Duodenum (tissue), 1 donor: ENCODE data around the gene TMED1.

DNA sequence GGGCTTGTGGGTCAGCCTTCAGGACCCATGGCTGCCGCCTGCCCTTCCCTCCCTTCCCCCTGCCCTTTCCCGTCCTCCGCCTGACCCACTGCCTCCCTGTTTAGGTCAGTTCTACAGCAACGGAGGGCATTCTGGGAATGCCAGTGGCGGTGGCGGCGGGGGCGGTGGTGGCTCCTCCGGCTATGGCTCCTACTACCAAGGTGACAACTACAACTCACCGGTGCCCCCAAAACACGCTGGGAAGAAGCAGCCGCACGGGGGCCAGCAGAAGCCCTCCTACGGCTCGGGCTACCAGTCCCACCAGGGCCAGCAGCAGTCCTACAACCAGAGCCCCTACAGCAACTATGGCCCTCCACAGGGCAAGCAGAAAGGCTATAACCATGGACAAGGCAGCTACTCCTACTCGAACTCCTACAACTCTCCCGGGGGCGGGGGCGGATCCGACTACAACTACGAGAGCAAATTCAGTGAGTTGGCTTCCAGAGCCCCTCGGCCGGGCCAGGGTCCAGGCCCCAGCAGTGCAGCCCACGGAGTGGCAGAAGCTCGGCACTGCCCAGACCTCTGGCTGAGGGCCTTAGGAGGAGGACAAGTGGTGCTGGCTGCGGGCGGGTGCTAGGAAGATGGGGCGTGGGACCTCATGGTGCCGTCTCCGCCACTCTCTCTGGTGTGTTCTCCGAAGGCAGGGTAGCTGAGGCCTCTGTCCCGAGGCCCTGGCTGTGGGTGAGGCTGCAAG is 13.8 kb upstream of the QTRT1 start:
- PRO-cap = no peak

DNA sequence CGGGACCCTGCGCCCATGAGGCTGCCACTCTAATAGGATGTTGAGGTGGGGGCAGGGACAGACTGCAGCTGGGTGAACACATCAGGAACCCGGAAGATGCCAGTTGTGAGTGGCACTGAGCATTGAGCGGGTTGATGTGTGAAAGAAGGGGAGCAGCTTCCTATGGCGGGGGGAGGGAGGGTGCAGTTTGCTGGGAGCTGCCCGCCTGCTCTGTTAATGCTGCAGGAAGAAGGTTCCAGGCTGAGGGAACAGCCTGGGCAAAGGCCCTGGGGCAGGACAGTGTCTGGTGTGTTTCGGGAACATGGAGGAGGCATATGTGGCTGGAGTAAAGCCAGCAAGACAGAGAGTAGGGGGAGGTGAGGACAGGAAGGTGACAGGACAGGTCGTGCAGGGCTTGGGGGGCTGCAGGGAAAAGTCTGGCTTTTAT is 29.8 kb downstream of the DNM2 start:
- PRO-cap = unidirectional peak, plus-strand start at position 102 of the sequence

DNA sequence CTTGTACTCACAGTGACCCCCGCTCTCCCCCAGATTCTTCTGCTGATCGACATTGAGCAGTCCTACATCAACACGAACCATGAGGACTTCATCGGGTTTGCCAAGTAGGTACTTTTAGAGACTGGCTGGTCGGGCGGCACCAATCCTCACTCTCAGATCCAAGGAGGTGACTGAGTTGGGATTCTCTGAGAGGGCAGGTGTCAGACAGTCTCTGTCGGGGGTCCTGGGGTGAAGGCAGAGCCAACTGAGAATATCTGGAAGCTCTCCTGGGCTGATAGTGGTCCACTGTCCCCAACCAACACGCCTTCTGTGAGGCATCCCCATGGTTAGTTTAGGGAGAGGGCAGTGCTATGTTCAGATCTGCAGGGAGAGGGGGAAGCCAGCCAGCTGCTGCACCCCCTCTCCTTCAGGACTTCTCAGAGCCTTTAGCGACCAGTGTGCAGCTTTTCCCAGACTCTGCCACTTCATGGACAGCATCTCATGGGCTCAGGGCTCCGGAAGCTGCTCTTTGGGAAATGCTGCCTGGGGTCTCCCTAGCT is 33.7 kb downstream of the TMED1 start:
- PRO-cap = no peak

- PRO-cap = unidirectional peak, plus-strand start at chr19:10835960; bidirectional peak, plus-strand start at chr19:10836303, minus-strand start at chr19:10836205
These were observed at the start of gene TMED1 for GRCh38 chr19:10835511-10836415. TMED1 (minus strand) TSS chr19:10836212.

- PRO-cap = no peak
These were observed 2.3 kb upstream of the TMED1 start for GRCh38 chr19:10838307-10838711.

- PRO-cap = no peak
These were observed 27.2 kb downstream of the CARM1 start for GRCh38 chr19:10898464-10899092.

GRCh38 chr19:11040933-11041467 is 48.3 kb upstream of the LDLR start:
- PRO-cap = no peak

DNA sequence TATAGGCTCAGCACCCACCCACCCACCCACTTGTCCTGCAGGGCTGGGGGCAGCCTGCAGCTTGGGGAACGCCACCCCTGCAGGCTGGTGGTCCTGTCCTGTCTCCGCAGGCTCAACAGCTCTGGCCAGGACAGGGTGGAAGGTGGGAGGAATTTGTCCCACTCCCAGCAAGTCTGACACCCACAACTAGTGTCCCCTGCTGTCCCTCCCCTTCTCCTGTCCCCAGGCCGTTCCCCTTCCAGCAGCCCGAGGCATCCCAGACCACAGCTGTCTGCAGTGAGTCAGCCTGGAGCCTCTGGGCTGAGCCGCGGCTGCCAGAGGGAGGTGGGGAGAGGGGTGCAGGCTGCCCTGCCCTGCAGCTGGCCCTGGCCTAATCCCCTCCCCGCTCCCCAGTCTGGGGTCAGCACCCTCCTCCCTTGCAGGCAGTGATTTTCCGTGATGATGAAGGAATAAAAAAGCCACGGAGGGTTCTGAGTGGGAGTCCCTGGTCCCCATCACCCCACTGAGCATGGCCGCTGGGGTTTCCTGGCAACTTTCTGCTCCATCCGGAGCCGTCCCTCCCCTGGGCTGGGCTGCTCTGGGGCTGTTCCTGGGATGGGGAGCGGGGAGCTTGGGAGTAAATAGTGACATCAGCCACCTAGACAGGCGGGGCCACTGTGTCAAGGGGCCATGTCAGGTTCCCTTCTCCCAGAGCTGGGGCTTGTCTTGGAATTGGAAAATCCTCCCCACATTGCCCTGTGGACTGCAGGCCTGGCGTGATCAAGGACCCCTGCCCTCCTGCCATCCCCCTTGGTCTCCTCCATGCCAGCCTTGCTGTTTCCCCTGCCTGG is 16.9 kb downstream of the SPC24 start:
- PRO-cap = unidirectional peak, minus-strand start at position 273 of the sequence

GRCh38 chr19:11174180-11174783 is 18.7 kb upstream of the SPC24 start:
- PRO-cap = unidirectional peak, plus-strand start at chr19:11174574

- PRO-cap = no peak
These were observed 2.5 kb downstream of the KANK2 start for GRCh38 chr19:11194684-11195495.

DNA sequence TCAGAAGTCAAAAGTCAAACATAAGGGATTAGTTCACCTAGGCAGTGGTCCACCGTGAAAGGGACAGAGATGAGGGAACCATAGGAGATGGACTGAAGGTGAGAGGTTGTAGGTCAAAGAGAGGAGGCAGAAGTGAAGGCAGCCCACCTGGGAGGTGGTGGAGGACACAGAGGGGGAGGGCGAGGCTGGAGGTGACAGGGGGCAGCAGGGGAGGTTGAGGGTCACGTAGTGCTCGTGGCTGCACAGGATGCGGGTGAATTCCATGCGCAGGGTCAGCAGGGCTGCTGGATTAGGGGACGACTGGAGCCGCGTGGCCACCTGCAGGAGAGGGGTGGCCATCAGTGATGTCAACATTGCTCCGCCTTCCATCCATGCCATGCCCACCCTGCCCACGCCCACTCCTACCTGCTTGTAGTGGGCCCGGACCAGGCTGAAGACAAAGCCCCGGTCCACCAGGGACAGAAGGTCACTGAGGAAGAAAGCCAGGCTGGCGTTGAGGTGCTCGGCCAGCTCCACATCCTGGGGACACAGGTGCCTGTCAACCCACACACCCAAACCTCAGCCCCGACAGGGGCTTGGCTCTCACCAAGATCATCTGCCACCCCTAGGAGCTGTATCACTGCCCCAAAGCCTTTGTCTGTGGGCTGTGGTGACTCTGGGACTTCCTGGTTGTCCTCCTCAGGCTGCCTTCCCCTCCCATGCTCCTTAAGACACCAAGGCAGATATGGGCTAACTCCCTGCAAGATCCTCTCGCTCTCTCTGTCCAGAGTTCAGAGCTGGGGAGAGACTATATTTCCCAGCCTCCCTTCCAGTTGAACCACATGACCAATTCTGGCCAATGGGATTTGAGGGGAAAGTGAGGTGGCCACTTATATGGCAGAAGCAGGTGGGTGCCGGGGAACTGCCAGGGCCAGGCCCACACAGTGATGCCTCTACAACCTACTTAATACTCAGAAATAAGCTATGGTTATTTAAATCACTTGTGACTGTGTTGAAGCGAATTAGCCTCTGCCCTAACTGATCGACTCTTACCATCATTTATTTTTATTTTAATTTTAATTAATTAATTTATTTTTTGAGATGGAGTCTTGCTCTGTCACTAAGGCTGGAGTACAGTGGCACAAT is 16.5 kb upstream of the ANGPTL8 start:
- PRO-cap = unidirectional peak, plus-strand start at position 256 of the sequence

GRCh38 chr19:11344277-11344958 is 1.6 kb downstream of the TMEM205 start:
- PRO-cap = no peak

GRCh38 chr19:11345162-11345579 is 897 bp downstream of the TMEM205 start:
- PRO-cap = no peak

DNA sequence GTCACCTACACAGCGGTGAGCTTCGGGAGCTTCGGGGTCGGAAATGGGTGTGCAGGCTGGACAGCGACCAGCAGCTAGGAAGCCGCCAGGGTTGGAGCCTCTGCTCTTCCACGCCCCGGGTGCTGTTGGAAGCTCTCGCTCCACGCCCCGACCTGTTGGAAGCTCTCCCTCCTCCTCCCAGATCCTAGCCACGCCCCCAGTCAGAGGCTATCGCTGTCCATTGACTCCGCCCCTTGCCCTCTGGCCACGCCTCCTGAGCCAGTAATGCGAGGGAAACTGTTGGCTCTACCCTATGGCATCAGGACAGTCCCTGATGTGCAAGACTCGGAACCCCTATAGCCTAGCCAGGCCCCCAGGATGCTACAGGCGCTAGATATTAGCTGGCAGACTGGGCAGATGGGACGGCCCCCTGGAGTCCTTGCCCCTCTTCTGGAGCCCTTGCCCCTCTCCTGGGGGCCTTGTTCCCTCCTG is 6.3 kb downstream of the PLPPR2 start:
- PRO-cap = no peak

- PRO-cap = unidirectional peak, plus-strand start at chr19:11420534
These were observed 1.6 kb upstream of the RGL3 start for GRCh38 chr19:11420319-11421496.

DNA sequence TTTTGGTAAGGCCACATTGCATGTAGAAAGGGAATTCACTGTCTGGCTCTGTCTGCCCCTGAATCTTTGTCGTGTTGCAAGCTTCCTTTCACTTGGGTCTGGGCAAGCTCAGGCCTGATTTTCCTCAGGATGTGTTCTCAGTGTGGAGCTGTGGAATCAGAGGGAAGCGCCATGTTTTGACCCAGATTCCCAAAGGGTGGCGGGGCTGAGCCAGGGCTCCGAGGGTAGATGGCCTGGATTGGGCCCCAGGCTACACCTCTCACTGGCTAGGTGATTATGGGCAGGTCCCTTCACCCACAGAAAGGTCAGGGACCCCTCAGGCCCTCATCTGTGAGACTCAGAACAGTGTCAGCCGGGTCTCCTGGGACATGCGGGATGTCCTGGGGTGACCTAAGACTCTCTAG is 8.7 kb downstream of the PRKCSH start:
- PRO-cap = no peak

DNA sequence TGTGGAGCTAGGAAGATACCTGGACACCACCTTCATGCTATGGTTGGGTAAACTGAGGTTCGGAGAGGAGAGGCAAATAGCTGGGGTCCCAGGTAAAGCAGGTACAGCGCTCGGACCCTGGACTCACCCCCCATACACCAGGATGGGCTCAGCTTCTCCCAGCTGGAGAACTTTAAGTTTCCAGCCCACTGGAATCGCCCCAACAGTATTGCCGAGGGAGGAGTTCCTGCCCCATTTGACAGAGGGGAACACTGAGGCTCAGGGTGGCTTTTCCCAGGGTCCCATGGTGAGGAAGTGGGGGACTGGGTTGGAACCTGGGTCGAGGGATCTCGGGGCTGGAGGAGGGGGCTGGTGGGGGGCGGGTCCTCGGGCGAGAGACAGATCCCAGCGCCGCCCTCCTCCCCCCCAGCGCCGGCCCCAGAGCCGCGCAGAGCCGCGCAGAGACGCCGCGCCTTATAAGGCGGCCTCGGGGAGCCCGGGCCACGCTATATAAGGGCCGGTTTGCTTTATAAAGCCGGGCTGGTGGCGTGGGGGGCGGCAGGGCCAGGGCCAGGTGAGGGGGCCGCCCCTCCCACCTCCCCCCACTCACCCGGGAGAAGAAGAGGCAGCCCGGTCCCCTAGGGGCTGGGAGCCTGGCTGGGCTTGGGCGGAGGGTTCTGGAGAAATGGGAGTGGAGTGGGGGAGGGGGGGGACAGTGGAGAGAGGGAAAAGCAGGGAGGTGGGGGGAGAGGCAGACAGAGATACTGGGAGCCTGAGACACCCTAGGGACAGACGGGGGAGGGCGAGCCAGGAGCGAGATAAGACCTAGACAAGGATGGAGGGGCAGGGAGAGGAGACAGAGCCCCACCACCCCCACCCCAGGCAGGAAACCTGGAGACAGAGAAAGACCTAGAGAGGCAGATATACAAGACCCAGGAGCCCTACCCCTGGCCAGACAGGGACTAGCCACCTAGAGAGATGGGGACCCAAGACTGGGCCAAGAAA is 1.1 kb downstream of the CNN1 start:
- PRO-cap = bidirectional peak, plus-strand start at position 517 of the sequence, minus-strand start at position 350 of the sequence; bidirectional peak, plus-strand start at position 770 of the sequence, minus-strand start at position 638 of the sequence

GRCh38 chr19:11568098-11568863 is 9.2 kb downstream of the ACP5 start:
- PRO-cap = no peak

GRCh38 chr19:11856268-11857094 is 8.0 kb downstream of the ZNF439 start:
- PRO-cap = no peak

GRCh38 chr19:11906696-11907468 is 18.0 kb upstream of the ZNF700 start:
- PRO-cap = no peak